ENCODE measurements around a stretch of chr17.

- PRO-cap, result no peak
- RAMPAGE, long total RNA, 2 experiments, result no peak in any of the 2 experiments
Observed at GRCh38 chr17:77696660-77697250, 261.7 kb upstream of the TNRC6C start.

- PRO-cap, result no peak
- RAMPAGE, long total RNA, 2 experiments, result no peak in any of the 2 experiments
Observed at GRCh38 chr17:77783811-77784538, 174.5 kb upstream of the TNRC6C start.

DNA sequence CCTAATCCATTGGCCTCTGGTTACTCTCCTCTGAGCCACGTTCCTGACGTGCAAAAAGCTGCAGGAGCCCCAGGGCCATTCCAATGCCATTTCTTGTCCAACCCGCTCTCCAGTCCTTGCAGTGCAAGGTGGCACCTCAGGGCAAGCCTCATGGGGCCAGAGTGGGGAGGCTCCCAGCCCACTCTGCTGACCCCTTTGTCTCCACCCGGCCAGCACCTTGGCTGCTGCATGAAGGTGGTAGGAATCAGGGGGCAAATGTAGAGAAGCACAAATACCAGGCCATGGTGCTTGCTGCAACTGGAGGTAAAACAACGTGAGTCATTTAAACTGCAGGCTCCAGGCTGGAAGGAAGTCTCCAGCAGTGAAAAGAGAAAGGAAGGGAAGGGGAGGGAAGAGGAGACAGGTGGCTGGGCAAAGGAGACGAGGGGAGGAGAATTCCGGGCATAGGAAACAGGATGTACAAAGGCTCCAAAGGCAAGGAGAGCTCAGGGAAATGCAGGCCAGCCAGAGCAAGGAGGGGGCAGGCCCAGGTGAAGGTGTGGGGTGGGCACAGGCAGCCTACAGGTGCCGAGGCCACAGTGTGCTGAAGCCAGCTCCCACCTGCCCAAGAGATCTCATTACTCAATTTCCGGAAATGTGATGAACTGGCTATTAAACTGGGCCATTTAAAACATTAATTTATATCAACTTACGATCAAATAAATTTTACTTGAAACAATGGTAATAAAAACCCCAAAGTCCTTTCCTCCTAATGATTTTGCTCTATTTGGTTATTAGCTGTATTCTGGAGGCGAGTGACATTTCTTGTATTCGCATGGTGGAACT lies 168.1 kb upstream of the TNRC6C start:
- PRO-cap, result no peak
- RAMPAGE, long total RNA, 2 experiments, result no peak in any of the 2 experiments

GRCh38 chr17:77884035-77884426 lies 74.5 kb upstream of the TNRC6C start:
- PRO-cap, result no peak
- RAMPAGE, long total RNA, 2 experiments, result no peak in any of the 2 experiments

DNA sequence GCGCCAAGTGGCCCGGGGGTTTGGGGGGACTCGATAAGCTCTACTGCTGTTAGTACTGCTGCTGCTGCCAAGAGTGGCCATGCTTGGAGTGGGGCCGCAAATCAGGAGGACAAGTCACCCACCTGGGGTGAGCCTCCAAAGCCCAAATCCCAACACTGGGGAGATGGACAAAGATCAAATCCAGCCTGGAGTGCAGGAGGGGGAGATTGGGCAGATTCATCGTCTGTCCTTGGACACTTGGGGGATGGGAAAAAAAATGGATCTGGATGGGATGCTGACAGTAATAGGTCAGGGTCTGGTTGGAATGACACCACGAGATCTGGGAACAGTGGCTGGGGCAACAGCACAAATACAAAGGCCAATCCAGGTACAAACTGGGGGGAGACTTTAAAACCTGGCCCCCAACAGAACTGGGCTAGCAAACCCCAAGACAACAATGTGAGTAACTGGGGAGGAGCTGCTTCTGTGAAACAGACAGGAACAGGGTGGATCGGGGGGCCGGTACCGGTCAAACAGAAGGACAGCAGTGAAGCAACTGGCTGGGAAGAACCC lies 77.8 kb downstream of the TMC6 start:
- PRO-cap, result no peak
- RAMPAGE, long total RNA, 2 experiments, result no peak in any of the 2 experiments

DNA sequence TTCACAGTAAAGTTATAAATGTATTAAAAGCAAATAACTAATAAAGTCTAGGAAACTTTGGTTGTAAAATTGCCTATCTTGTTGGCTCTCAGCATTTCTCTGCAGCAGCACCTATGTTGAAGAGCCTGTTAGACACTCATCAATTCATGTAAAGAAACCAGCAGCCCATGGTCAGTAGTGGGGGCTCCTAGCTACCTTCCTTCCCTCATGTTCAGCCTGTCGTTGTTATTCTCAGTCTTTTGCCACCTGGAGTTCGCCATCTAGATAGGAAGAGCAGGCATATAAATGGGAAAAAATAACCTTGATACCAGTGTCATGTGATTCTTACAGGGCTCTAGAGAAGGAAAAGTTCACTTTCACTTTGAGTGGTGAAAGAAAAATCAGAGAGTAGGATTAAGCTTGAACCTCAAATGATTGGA lies 39.2 kb downstream of the TMC6 start:
- PRO-cap, result no peak
- RAMPAGE, long total RNA, 2 experiments, result no peak in any of the 2 experiments

GRCh38 chr17:78110292-78110761 lies 18.2 kb downstream of the TMC6 start:
- PRO-cap, result no peak
- RAMPAGE, long total RNA, 2 experiments, result no peak in any of the 2 experiments

- PRO-cap, result no peak
- RAMPAGE, long total RNA, 2 experiments, result no peak in any of the 2 experiments
Observed at GRCh38 chr17:78112828-78113392, 15.6 kb downstream of the TMC6 start.

DNA sequence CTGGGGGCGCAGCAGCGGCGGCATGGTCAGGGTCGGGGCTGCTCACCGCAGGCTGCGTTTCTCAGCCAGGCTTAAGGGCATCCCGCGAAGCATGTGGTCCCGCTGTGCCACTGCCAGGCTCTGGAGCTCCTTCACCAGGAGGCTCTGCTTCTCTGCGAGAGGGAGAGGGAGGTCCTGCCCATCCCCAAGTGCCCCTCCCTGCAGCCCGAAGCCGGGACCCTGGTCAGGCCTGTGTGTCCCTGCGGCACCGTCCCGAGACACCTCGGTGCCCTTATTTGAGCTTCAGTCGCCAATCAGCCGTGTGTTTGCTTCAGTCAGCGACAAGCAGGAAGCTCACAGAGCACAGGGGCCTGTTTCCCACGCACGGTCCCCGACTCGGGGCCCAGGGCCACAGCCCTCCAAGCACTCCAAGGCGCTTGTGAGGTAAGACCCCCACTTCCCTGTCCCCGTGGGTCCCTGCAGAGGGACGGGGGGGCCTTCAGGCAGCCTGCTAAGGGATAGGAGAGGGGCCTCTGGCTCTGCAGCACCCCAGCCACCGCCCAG lies 3.4 kb downstream of the TMC6 start:
- PRO-cap, result no peak
- RAMPAGE, long total RNA, 2 experiments, result no peak in any of the 2 experiments

- PRO-cap, result bidirectional peak, plus-strand start at chr17:78324818, minus-strand start at chr17:78324605
- RAMPAGE, long total RNA, 2 experiments, result no peak in any of the 2 experiments
Observed at GRCh38 chr17:78324152-78325113, 35.4 kb downstream of the SOCS3 start.

DNA sequence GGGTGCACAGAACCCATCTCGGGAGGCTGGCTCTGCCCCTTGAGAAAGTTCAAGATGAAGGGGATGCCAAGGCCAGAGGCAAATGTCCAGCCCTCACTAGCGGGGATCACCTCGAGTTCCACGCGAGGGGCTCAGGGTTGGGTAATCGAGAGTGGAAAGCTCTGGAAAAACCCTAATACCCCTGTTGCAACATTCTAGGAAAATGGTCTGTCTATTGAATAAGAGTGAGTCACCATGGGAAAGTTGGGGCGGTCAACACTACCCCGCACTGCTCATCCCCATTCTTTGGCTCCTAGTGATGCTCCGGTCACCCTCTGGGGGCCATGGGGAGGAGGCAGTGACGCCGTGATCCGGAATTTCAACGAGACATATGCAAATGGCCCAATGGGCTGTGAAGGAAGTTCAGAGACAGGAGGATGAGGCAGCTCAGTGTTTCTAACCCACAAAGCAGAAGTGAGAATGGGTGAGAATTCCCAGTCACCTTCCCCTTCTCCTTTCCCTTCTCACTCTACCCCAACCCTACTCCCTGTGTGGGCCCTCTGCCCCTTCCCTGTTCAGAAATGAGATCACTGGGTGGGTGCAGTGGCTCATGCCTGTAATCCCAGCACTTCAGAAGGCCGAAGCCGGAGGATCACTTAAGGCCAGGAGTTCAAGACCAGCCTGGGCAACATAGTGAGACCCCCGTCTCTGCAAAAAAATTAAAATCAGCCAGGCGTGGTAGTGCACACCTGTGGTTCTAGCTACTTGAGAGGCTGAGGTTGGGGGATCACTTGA lies 22.4 kb downstream of the SOCS3 start:
- PRO-cap, result no peak
- RAMPAGE, long total RNA, 2 experiments, result no peak in any of the 2 experiments

GRCh38 chr17:78338814-78339378 lies 21.0 kb downstream of the SOCS3 start:
- PRO-cap, result no peak
- RAMPAGE, long total RNA, 2 experiments, result no peak in any of the 2 experiments

- PRO-cap, result bidirectional peak, plus-strand start at chr17:78342116, minus-strand start at chr17:78341916
- RAMPAGE, long total RNA, 2 experiments, result no peak in any of the 2 experiments
Observed at GRCh38 chr17:78341328-78342023, 18.4 kb downstream of the SOCS3 start.

GRCh38 chr17:78342024-78342946 lies 17.6 kb downstream of the SOCS3 start:
- PRO-cap, result bidirectional peak, plus-strand start at chr17:78342116, minus-strand start at chr17:78341916; unidirectional peak, minus-strand start at chr17:78342505
- RAMPAGE, long total RNA, 2 experiments, result no peak in any of the 2 experiments

DNA sequence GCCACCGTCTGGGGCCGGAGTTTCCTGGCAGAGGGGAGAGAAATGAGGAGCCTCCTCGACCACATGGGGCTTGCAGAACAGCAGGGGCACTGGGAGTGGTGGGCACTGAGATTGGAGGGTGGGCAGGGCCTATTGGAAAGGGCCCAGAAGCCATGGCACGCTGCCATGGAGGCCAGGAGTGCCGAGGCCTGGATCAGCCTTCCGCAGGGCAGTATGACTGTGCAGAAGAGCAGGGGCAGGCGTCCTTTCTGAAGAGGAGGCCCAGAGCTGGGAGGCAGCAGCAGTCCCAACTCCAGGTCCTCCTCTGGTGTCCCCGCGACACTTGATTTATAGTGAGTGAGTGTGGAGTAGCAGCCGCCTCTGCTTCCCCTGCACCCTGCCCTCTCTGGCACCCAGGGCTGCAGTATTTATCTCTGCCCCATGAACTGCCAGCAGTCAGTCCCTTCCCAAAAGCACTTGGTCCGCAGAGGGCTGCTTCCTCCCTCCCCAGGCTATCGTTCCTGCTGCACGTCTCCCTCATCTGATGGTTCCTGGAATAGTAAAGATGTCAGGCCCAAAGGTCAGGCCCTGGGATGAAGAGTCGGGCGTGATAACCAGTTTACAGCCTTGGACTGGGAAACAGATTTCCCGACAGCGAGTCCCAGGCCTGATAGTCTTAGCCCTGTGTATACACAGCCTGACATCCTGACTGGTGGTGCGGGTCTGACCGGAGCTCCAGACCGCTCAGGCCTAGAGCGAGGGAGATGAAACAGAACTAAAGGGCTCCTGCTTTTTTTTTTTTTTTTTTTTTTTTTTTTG lies 32.9 kb downstream of the PGS1 start:
- PRO-cap, result no peak
- RAMPAGE, long total RNA, 2 experiments, result no peak in any of the 2 experiments

DNA sequence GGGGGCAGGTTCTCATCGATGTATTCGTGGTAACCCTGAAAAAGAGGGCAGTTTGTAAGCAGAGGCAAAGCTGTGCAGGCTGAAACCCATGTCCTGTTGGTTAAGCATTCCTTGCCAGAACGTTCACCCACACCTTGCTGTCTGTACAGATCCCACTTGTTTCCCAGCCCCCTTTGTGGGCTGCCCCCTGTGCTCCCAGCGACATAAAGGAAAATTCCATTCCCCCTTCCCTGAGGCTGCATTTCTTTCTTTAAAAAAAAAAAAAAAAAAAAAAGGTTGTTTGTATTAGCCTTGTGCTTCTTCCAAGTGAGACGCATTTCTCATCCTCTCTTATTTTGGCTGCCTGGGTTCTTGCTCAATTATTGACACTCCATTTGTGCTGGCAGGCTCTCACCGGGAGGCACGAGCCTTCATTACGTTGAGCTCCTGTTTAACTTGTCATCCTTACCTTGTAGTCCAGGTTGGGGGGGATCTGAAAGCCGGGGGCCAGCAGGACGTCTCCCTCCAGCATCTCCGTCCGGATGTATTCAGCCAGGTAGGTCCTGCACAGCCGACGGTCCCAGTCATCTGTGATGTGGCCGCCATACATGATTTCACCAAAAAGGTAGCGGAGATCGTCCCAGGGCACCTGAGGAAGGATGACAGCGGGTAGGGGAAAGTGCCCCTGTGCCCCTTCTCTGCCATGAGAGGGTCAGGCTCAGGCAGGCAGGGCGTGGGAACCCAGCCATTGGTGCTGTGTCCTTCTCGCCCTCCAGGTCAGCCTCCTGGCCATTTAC lies 50.4 kb downstream of the PGS1 start:
- PRO-cap, result no peak
- RAMPAGE, long total RNA, 2 experiments, result no peak in any of the 2 experiments

DNA sequence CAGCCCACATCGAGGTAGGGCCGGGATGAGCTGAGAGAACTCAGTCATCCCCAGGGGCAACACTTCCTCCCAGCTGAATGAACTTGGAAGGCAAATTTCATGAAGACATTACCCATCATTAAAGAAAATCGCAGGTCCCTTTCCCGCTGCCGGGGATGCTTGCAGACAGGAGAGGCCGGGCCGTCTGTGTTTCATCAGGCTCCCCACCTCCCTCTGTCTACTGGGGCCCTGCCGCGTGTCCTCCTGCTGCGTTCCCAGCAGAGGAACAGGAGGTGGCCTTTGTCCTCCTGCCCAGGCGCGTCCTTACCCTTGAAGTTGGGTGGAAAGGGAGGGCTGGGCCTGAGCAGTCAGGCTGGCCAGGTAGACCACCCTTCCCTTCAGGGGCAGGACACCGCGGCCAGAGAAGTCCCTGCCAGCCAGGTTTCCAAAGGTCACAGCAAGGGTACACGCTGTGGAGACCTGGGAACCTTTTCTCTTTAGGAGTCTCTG lies 11.4 kb upstream of the DNAH17 start:
- PRO-cap, result no peak
- RAMPAGE, long total RNA, 2 experiments, result no peak in any of the 2 experiments

GRCh38 chr17:78613737-78614025 lies 36.5 kb upstream of the DNAH17 start:
- PRO-cap, result no peak
- RAMPAGE, long total RNA, 2 experiments, result no peak in any of the 2 experiments

DNA sequence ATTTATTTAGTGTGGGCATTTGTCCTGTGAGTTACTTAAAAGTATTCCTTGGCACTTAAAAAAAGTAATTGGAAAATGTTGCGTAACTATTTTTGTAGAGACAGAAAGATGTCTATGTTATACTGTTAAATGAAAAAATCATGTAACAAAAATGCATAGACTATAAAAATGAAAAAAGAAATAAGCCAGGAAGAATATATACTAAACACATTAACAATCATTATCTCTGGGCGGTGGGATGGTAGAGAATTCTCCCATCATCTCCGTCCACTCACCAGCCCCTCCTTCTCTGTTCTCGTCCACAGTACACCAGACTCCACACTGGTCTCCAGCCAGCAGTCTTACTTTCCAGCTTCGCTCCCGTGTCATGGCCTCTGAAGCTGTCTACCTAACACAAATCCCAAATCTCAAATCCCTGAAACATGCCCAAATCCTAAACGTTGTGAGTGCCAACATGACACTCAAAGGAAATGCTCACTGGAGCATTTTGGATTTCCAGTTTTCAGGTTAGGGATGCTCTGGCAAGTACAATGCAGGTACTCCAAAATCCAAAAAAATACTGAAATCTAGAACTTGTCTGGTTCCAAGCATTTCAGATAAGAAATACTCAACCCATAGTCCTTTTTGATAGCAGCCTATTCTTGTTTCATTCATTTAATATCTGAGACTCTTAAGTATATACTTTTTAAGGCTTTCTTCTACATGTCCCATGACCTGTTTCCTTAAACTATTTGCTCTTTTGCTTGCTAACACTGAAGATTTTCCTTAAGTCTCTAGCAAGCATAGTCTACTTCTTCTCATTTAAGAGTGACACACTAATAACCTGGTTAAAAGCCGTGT lies 38.8 kb downstream of the CYTH1 start:
- PRO-cap, result no peak
- RAMPAGE, long total RNA, 2 experiments, result no peak in any of the 2 experiments

GRCh38 chr17:78747777-78748647 lies 34.1 kb downstream of the CYTH1 start:
- PRO-cap, result no peak
- RAMPAGE, long total RNA, 2 experiments, result no peak in any of the 2 experiments